GM19239 (cell line): Measurements from ENCODE around the genes C1orf127, SRM and MTOR.

- RRBS, result no CpG with 5 or more reads among the region's 19 CpGs
Observed at GRCh38 chr1:10622483-10623280, 147.9 kb downstream of the PEX14 start.

DNA sequence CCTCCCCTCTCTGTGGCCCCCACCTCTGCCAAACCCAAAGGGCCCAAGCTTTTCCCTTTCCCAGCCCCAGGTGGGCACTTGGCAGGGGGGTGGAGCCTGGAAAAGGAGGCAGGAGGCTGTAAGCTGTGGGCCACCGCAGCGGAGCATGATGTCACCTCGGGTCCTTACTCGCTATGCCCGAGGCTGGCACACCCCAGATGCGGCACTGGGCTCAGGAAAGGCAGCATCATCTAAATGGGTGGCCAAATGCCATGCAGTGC, 124.9 kb downstream of the CASZ1 start:
- RRBS, result no CpG with 5 or more reads among the region's 6 CpGs

DNA sequence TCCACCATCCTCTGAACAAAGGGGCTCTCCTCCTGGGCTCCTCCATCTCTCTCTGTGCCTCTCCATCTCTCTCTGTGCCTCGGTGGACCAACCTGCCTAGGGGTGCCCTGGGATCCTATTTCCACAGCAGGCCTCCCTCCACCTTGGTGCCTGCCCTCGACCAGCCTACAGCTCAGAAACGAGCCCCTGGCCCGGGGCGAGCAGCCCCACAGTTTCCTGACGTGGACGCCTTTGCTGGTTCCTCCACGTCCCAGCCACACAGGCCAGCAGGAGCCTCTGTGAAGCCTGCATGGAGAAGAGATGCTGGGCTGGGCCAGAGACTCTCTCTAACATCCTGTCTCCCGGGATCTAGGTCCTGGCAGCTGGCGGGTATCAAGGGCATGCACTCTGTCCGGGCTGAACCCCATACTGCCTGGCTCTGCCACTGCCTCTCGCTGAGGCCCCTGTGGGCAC, 119.9 kb downstream of the CASZ1 start:
- RRBS, result 77% methylated on average over 3 of the region's 12 CpGs

- RRBS, result no CpG with 5 or more reads among the region's 24 CpGs
Observed at GRCh38 chr1:10677021-10677933, 119.2 kb downstream of the CASZ1 start.

DNA sequence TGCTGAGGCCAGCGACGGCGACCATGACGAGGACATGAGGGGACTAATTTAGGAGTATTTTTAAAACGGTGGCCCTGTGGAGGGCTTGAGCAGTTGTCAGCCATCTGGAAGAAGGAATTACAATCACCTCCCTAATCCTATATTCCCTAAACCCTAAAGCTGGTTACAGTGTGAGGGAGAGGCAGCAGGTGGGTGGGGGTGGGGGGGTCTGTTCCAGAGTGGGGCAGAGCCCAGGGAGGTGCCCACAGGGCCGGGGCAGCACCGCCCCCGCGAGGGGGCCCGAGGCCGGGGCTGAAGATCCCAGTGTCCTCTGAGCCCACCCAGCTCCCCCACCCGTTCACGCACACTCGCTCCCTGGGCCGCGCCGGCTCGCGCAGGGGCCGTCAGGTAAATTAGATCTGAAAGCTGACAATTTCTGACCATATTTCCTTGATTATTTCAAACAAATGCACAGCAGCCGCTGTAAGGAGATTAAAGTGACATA, 118.2 kb downstream of the CASZ1 start:
- RRBS, result 85% methylated on average over 12 of the region's 21 CpGs

- RRBS, result 7% methylated on average over 6 of the region's 18 CpGs
Observed at GRCh38 chr1:10695197-10695398, 101.3 kb downstream of the CASZ1 start.

- RRBS, result 53% methylated on average over 6 of the region's 31 CpGs
Observed at GRCh38 chr1:10704537-10704932, 91.9 kb downstream of the CASZ1 start.

GRCh38 chr1:10862668-10863187, 66.3 kb upstream of the CASZ1 start:
- RRBS, result no CpG with 5 or more reads among the region's 14 CpGs

DNA sequence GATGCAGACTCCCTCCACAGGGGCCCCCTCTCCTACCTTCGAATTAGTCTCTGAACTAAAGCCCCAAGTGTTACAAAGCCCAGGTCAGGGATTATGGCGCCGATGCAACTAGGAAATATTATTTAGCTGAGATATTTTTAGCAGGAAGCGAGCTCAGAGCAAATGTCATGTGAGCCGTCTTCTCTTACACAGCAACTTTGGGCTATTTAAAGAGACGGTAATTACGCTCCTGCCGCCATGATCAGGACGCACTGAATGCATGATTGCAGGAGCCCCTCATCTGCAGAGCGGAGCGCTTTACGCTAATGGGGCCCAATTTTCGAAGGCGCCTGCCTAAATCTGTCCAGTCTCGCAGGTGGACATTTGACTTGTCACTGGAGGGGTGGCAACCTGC, 24.7 kb downstream of the C1orf127 start:
- RRBS, result no CpG with 5 or more reads among the region's 15 CpGs

DNA sequence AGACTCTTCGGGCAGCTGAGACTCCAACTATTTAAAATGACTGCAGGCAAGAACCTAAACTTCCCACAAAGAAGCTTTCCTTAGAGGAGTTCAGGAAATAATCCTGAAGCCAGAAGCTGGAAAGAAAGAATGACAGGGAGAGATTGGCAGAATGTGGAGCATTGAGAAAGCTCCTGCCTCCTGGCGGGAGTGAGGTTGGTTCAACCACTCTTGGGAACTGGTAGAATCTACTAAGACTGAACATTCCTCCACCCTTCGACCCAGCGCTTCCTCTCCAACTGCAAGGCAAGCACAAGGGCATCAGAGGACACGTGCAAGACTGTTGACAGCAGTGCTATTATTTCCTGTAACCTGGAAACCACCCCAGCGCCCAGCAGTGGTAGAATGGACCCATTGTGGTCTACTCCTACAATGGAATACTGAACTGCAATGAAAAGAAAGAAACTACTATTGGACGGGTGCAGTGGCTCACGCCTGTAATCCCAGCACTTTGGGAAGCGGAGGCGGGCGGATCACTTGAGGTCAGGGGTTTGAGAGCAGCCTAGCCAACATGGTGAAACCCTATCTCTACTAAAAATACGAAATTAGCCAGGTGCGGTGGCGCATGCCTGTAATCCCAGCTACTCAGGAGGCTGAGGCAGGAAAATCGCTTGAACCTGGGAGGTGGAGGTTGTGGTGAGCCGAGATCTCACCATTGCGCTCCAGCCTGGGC, 2.4 kb downstream of the C1orf127 start:
- RRBS, result no CpG with 5 or more reads among the region's 17 CpGs

DNA sequence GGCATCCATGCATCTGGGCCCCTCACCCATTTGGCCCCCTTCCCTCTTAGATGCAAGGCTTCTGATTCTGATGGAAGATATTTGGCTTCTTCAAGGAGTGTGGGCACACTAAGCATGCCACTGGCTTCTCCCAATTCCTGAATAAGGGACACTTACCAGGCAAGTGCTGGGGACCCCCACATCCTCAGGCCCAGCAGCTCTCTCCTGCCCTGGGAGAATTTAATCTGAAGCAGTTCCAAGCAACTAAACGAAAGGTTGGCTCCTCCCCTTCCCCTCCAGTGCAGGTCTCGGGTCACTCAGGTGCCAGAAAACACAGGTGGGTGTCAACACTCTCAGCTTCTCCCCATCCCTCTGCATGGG, at the start of gene C1orf127:
TSS of gene C1orf127 (minus strand) at position 221 of the 360 bp plus-strand sequence.
- RRBS, result no CpG with 5 or more reads among the region's 2 CpGs

- RRBS, result 1% methylated on average over 51 of the region's 80 CpGs
Observed at GRCh38 chr1:11059449-11060105, at the start of gene SRM. Gene SRM (minus strand): TSS chr1:11060018.

- RRBS, result no CpG with 5 or more reads among the region's 8 CpGs
Observed at GRCh38 chr1:11071544-11071915, 11.7 kb upstream of the SRM start.

DNA sequence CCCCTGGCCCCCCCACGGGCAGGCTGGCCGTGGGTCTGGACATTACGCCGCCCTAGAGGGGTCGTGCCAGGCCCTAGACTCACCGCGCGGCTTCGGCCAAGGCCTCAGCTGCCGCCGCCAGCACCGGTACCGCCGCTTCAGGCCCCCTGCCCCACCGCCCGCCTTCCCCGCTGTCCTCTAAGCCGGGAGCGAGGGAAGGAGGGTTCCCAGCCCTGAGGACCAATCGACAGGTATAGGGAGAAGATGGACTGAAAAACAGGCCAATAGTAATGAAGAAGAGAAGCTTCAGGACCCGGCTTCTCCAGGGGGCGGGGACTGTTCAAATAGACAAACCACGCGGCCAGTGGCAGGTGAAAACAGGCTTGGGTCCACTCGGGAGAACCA, at the start of gene MTOR:
TSS of gene MTOR (minus strand) at position 190 of the 384 bp plus-strand sequence.
- RRBS, result under 1% methylated on average over 8 of the region's 25 CpGs

- RRBS, result no CpG with 5 or more reads among the region's 5 CpGs
Observed at GRCh38 chr1:11802469-11802954, 3.3 kb downstream of the MTHFR start.

GRCh38 chr1:11803385-11804161, 2.2 kb downstream of the MTHFR start:
- RRBS, result no CpG with 5 or more reads among the region's 18 CpGs

- RRBS, result no CpG with 5 or more reads among the region's 7 CpGs
Observed at GRCh38 chr1:12165203-12165840, 1.5 kb upstream of the TNFRSF1B start.

GRCh38 chr1:12345853-12346221, 116.0 kb downstream of the VPS13D start:
- RRBS, result no CpG with 5 or more reads among the region's 2 CpGs

GRCh38 chr1:12407229-12407776, 177.5 kb downstream of the VPS13D start:
- RRBS, result no CpG with 5 or more reads among the region's 7 CpGs

DNA sequence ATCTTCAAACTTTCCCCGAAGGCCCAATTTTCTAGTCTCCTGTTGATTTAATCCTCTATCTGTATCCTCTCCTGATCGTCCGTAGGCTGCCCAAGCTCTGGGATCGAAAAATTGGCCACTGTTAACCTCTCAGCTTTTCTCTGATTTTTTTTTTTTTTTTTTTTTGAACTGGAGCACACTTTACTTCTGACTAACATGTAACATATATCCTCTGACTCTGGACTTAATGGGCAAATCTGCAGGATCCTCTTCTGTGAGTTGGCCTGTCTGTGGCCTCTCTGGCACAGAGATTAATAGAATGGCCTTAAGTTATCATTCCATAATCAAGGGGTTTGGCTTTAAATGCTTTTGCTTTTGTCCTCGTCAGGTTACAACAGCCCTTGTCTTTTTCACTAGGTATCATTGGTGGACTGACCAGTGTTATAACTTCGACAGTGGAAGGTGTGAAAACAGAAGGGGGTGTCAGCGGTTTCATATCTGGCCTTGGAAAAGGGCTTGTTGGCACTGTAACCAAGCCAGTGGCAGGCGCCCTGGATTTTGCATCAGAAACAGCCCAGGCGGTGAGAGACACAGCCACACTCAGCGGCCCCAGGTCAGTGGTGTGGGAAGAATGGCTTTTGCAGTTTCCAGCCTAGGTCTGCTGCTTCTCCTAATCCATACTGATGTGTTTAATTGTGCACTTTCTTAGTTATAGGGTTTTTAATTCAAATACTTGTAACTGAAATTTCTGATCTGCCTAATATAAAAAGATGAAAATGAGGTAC, 158.0 kb downstream of the DHRS3 start:
- RRBS, result no CpG with 5 or more reads among the region's 10 CpGs